ENCODE data around the genes NIPA2, GOLGA8S and MKRN3.

DNA sequence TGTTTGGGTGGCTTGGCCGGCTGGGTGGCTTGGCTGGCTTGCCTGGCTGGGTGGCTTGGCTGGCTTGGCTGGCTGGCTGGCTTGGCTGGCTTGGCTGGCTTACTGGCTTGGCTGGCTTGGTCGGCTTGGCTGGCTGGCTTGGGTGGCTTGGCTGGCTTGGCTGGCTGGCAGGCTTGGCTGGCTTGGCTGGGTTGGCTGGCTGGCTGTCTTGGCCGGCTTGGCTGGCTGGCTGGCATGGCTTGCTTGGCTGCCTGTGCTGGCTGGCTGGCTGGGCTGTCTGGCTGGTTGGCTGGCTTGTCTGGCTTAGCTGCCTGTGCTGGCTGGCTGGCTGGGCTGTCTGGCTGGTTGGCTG lies 438.2 kb downstream of the GOLGA6L6 start:
- PRO-cap: unidirectional peak, minus-strand start at position 217 of the sequence

GRCh38 chr15:20642578-20642928 lies 101.0 kb upstream of the GOLGA6L6 start:
- PRO-cap: no peak

GRCh38 chr15:22252877-22253690 lies 158.8 kb downstream of the OR4N4 start:
- PRO-cap: no peak

GRCh38 chr15:22257162-22258234 lies 163.2 kb downstream of the OR4N4 start:
- PRO-cap: no peak

DNA sequence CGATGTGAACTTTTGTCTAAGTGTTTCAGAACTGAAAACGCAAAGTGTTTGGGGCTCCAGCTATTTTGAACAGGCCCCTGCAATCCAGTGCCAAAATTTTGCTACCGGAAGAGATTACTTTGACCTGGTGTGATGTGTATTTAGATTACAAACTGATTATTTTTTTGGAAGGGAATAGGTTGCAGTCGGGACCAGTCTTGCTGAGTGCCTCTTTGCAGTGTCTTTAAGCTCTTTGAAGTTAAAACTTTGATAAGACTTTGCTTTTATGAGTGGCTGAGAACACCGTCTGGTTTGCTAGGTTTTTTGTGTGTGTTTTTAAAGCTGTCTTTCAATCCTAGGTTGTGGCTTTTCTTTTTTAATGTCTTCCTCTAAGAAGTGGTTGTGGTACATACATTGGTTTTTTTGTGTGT lies 165.7 kb downstream of the OR4N4 start:
- PRO-cap: no peak

- PRO-cap: no peak
Measured at GRCh38 chr15:22264876-22265895, 170.9 kb downstream of the OR4N4 start.

DNA sequence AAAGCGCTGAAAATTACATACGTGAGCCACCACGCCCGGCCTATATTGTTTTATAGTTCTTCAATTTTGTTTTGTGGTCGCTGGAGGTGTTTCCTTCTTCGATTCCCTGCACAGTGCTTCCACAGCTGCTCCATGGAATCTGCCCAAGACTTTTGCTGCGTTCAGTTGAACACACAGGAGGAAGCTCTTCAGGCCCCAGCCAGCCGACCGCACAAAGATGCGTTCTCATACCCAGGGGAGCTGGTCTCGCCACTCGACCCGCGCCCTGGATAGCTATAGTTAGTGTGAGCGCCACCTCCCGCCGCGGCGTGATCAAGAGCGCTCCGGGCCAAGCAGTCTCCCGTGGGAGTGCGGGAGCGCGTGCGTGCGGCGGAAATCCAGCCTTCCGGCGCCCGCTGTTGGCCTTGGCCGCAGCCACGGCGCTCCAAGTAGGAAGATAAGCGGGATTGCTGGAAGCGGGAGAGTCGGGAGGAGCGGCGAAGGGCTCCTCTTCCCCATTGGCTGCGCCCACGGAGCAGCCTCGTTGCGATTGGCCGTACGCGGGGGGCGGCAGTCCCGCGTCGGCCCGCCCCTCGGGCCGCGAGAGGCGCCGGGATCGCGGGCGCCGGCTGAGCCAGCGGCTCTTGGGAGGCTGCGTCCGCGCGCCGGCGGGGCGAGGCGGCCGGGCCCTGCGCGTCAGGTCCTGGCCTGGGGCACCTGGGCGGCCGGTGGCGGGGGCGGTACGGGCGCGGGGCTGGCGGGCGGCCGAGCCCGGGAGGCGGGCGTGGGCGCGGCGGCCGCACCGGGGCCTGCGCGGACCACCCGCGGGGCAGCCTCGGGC lies 35.8 kb downstream of the GOLGA6L22 start:
- PRO-cap: bidirectional peak, plus-strand start at position 626 of the sequence, minus-strand start at position 438 of the sequence

DNA sequence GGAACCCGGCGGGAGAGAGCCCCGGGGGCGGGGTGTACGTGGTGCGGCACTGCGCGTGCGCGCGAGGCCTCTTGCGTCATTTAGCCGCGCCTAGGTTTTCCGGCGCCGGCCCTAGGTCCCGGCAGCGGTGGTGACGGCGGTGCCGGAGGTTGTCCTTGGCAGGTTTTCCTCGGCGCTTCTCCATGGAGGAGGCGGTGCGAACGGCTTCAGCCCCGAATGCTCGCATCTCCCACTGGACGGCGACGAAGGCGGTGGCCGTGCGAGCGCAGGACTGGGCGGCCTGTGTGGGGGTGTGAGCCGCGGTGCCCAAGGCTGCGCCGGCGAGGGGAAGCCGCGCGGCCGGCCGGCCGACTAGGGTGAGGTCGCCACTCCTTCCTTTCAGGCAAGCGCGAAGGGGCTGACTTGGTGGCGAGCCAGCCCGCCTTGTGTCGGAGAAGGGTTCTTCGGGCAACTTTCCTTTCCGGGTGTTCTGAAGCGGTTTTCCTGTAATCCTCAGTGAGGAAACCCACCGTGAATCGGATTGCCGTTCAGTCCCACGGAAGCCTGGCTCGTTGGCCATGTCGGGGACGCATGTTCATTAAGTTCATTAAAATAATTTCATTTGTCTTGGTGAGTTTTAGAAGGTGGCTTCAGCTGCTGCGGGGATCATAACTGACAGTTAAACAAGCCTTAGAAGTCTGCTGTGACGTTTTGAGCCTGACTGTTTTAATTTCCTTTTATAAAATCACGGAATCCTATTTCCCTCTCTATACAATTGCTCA lies at the start of gene NIPA2:
Gene NIPA2, plus strand, starts transcription at position 101 of the 761 bp plus-strand sequence.
- PRO-cap: bidirectional peak, plus-strand start at position 124 of the sequence, minus-strand start outside the sequence

DNA sequence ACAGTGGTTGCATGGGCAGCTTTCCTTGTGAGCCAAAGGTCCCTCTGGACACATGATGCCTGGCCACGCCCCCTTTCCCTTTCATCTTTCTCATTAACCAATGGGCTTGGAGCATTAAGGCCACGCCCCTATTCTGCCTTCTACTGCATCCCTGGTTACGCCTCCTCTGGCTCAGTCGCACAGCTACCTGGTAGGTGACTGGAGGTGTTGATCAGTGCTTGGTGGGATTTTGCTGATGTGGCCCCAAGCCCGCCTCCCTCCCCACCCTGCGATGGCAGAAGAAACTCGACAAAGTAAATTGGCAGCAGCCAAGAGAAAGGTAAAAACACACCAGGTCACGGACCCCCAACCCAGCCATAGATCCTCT lies at the start of gene GOLGA8S:
Gene GOLGA8S, plus strand, starts transcription at position 174 of the 367 bp plus-strand sequence.
- PRO-cap: no peak

- PRO-cap: no peak
Measured at GRCh38 chr15:23399186-23399421, 44.6 kb downstream of the GOLGA8S start.

GRCh38 chr15:23565249-23565854 lies at the start of gene MKRN3:
Gene MKRN3, plus strand, starts transcription at chr15:23565674.
- PRO-cap: bidirectional peak, plus-strand start at chr15:23565674, minus-strand start at chr15:23565588

DNA sequence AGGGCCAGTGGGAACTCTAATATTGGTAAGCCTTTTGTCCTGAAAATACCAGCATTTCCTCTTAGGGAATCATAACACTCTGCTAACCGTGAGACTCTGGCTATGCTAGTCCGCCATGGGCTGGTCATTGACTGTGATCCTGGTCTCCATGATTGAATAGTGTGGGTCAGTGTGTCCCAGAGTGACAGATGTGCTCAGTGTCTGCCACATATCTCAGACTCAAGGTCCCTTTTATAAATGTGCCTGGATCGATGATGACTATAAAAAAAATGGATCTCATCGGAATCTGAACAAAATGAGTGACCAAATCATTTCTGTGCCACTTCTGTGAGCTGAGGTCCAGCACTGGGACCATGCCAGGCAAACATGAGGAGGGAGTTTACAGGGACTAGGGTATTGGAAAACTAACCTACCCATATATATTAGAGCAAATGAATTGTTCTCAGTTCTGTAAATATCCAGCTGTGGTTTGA lies 144.5 kb downstream of the SNRPN start:
- PRO-cap: no peak

GRCh38 chr15:25439054-25439135 lies 71 bp upstream of the UBE3A start:
- PRO-cap: no peak

DNA sequence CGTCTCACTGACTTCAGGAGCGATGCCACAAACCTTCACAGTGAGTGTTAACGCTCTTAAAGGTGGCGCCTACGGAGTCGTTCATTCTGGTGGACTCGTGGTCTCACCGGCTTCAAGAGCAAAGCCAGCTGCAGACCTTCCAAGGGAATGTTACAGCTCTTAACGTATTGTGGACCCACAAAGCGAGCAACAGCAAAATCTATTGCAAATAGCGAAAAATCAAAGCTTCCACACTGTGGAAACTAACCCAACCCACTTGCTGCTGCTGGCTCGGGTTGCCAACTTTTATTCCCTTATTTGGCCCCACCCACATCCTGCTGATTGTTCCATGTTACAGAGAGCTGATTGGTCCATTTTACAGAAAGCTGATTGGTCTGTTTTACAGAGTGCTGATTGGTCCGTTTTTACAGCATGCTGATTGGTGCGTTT lies 64.4 kb upstream of the UBE3A start:
- PRO-cap: no peak

DNA sequence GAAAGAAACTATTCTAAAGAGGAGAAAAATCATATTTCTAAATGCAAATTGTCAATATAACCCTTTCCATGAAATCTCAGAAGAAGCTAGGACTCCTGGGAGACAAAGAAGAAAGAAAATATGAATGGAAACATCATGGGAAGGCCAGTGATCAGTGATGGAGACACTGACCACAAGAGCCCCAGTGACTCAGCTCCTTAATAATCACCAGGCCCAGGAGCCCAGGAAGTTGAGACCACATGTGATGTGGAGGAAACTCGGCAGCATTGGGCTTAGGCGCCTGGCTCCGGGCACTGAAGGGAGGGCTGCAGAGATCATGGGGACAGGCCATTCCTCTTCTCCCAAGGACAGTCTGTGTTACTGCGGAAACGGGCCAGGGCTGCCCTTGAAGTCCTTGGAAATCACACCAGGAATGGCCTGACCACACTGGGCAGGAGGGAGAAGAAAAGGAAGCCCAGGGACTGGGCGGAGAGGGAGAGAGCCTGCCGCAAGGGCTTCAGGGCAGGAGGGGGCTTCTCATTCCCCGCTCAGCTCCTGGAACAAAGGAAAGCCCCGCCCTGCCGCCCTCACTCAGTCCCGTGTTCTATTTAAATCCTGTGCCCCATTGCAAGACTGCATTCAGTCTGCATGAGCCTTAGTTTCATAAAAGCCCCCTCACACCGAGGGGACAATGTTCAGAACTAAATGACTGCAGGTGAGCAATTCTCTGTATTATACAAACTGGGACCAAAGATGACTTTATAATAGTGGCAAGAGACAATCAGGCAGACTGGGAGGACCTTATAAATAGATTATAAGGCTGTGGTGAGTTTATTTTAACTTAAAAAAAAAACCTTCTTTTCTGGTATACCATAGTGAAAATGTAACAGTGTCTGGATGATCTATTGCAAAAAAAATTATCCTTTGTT lies 205.3 kb upstream of the UBE3A start:
- PRO-cap: no peak

GRCh38 chr15:25804014-25804942 lies 58.8 kb downstream of the ATP10A start:
- PRO-cap: no peak

DNA sequence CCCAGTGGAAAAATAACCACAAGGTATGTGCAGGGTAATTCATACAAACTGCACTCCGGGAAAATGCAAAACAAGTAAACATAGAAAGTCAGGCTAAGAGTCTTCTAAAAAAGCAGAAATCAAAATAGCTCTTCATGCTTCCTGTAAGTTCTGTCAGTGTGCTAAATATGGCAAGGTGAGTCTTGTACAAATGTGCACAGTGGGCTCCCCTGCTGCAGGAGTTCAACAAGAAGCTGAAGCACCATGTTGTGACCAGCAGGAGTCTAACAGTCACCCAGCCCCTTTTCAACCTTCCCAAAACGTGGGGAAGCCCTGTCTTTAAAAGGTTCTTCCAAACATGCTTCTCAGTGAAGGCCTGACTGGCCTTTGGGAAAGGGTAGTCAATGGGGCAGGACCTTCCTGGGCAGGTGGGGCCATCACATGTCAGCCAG lies 10.0 kb downstream of the ATP10A start:
- PRO-cap: no peak

DNA sequence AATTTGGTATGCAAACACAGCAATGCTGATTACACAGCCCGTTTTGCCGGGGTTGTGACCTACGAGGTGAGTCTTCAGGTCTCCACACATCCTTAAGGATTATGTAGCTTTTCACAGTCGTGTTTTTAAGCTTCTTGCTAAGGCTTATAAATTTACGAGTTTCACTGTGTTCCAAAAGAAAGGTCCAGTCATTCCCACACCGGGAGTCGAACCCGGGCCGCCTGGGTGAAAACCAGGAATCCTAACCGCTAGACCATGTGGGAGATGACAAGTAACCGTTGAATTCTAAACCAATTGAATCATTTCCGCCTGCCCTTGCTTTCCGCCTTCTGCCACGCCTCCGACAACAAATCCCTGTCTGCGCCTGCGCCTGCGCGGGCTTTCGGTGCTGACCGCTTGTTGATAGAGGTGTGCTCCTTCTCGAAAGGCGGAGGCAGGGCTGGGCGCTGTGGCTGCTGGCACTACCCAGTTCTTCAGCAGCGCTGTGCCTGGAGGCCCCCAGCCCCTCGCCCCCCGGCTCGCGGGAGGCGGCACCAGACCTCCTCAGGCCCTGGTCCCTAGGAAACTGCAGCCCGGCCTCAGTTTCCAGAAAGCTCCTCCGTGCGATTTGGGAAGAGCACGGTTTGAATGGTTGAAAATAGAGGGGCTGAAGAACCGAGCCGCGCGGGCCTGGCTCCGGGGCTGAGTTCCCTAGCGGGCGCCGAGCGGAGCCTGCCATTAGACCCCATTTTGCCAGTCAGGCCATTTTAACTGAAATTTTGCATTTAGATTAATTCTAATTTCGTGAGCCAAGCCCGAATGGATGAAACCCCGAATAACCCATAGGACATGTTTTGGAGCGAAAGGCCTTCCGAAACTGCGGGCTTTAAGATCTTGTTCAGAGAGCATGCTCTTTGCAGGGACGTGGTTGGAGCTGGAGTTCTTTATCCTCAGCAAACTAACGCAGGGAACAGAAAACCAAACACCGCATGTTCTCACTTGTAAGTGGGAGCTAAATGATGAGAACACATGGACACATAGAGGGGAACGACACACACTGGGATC lies 219.2 kb upstream of the ATP10A start:
- PRO-cap: bidirectional peak, plus-strand start at position 417 of the sequence, minus-strand start at position 266 of the sequence

DNA sequence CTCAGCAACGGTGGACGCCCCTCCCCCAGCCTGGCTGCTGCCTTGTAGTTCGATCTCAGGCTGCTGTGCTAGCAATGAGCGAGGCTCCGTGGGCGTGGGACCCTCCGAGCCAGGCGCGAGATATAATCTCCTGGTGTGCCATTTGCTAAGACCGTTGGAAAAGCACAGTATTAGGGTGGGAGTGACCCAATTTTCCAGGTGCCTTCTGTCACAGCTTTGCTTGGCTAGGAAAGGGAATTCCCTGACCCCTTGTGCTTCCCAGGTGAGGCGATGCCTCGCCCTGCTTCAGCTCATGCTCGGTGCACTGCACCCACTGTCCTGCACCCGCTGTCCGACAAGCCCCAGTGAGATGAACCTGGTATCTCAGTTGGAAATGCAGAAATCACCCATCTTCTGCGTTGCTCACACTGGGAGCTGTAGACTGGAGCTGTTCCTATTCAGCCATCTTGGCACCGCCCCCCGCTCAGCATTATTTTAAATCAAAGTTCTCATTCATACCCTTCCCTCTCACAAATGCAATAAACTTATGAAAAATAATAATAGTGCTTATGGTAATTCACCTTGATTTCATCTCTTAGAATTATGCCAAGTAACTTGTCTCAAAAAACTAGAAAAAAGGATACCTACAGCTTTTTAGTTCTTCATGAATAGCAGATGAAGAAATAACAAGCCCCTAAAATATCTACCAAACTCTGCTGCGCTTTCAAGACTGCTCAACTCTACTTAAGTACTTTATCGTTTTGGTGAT lies 61.5 kb upstream of the OCA2 start:
- PRO-cap: no peak

- PRO-cap: no peak
Measured at GRCh38 chr15:28299250-28299633, 22.7 kb downstream of the HERC2 start.